Jurkat, Clone E6-1 (cell line): ENCODE data around the genes ACER1 and CD70.

- RRBS, result 79% methylated on average over 2 of the region's 14 CpGs
Measured at GRCh38 chr19:5915305-5915786, 1.3 kb downstream of the CAPS start.

- RRBS, result no CpG with 5 or more reads among the region's 10 CpGs
Measured at GRCh38 chr19:5926547-5927075, 12.6 kb downstream of the CAPS start.

- RRBS, result no CpG with 5 or more reads among the region's 7 CpGs
Measured at GRCh38 chr19:5985434-5985981, 7.6 kb upstream of the RANBP3 start.

DNA sequence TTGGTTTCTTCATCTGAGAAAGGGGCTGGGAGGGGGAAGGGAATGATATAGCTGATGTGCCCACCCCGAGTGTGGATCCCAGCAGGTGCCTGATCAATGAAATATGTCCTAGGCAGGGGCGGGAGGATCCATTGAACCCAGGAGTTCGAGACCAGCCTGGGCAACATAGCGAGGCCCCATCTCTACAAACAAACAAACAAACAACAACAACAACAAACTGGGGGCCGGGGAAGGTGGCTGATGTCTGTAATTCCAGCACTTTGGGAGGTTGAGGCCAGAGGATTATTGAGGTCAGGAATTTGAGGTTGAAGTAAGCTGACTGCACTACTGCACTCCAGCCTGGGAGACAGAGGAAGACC lies 48.5 kb downstream of the RFX2 start:
- RRBS, result no CpG with 5 or more reads among the region's 5 CpGs

DNA sequence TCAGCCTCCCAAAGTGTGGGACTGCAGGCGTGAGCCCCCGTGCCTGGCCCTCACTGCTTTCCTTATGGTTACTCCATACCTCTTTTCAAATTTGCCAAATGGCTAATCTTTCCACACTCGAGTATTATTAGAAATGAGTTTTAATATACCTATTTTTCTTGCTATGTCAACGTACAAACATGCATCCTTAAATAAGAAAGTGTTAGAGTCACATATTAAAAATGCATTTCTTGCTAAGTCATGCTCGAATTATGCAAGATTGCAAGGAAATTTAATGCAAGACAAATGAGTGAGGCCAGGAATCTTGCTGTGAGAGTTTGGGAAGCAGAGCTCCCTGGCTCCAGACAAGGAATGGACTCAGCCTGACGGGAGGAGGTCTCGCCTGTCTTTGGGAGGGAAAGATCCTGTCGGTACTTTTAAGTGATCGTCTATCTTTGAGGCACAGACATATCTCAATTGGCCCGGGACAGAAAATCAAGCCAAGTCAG lies 39.3 kb downstream of the RFX2 start:
- RRBS, result no CpG with 5 or more reads among the region's 10 CpGs

GRCh38 chr19:6099132-6100121 lies 10.9 kb downstream of the RFX2 start:
- RRBS, result no CpG with 5 or more reads among the region's 10 CpGs

- RRBS, result no CpG with 5 or more reads among the region's 52 CpGs
Measured at GRCh38 chr19:6108236-6109616, 1.6 kb downstream of the RFX2 start.

DNA sequence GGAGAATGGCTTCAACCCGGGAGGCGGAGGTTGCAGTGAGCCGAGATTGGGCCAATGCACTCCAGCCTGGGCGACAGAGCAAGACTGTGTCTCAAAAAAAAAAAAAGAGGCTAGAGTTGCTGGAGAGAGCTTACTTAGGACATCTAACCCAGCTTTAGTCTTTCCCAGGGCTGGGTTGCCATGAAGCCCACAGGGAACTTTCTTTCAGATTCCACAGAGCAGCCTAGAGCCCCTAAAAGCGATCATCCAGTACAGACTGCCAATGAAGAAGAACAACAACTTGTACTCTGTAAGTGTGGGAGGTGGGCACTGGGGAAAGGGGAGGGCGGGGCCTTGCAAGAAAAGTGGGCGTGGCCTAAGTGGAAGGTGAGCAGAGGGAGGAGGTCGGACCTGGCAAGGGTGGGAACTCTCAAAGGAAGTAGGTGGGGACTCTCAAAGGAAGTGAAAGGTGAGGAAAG lies 25.6 kb downstream of the ACSBG2 start:
- RRBS, result no CpG with 5 or more reads among the region's 8 CpGs

DNA sequence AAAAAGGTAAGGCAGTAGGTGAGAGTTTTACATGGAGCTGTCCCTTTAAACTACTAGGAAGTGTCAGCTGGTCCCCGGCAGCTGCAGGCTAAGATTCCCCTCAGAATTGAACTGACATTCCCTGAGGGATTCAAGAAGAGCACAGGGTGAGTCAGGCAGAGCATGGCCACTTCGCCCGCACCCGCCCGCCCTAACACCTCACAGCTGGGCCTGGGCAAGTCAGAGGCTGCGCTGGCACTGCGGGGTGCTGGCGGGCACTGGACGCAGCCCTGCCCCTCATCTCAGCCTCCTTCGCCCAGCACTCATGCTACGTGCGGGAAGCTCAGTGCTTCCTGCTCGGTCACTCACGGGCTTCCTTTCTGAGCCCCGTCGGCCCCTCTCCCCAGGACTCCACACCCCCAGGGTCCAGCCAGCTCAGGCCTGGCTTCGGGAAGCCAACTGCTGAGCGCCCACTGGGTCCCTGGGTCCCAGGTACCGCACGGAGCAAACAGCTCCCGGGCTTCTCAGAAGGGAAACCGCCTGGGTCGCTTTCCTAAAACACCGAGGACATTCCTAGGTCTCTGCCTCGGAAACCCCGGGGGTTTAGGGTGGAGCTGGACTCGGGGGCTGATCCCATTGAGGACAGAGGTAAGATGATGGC lies 56.8 kb downstream of the MLLT1 start:
- RRBS, result 98% methylated on average over 6 of the region's 27 CpGs

GRCh38 chr19:6232658-6233049 lies 47.1 kb downstream of the MLLT1 start:
- RRBS, result 90% methylated on average over 7 of the region's 10 CpGs

- RRBS, result 93% methylated on average over 4 of the region's 15 CpGs
Measured at GRCh38 chr19:6333463-6333853, at the start of gene ACER1. ACER1 (minus strand) TSS chr19:6333612.

- RRBS, result no CpG with 5 or more reads among the region's 25 CpGs
Measured at GRCh38 chr19:6373404-6373774, 795 bp downstream of the ALKBH7 start.

DNA sequence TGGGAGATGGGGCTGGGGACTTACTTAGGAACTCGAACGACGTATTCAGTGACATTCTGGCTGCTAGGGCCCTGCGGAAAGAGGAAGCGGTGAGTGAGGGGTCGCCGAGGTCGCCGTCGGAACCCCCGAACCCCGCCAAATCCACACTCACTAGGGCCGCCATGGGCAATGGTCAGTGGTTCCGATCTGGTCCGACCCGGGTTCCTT lies 228 bp downstream of the GTF2F1 start:
- RRBS, result no CpG with 5 or more reads among the region's 16 CpGs

GRCh38 chr19:6411599-6412058 lies 13.0 kb downstream of the KHSRP start:
- RRBS, result 88% methylated on average over 6 of the region's 20 CpGs

DNA sequence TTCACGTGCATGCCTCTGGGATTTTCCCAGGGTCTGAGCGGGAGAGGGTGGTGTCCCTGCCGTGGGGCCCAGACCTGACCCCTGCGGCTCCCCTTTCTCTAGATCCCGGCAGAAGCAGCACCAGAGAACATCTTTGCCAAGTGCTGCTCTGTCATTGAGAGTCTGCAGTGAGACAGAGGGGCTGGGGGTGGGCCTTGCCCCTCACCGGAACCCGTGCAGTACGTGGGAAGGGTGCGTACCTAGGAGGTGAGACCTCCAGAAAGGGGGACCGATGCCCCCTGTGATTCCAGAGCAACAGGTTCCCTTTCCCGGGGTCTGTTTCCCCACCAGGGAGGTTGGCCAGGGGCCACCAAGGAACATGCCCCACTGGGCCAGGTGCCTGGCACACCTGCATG lies 12.4 kb downstream of the KHSRP start:
- RRBS, result no CpG with 5 or more reads among the region's 11 CpGs

DNA sequence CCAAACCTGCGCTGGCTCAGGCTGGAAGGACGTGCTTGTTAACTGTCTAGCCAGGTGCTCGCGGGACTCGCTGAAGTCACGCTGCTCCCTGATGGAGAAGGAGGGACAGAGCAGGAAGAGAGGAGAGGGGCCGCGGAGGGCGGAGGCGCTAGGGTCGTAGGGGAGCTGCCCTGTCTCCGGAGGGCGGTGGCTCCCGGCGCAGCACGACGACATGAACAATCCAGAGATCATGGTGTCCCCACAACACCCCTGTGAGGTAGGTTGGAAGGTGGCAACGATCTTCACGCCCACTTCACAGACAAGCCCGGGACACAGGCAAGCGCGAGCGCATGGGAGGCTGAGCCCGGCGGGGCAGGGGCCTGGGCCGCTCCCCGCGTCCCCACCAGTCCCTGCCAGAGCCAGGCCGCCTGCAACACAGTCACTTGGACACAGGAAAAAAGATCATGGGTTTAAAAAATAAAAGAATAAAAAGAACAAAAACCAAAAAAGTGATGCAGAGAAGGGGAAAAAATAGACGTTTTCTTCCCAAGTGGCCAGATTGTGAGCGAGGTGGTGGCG lies 10.3 kb downstream of the KHSRP start:
- RRBS, result 95% methylated on average over 9 of the region's 32 CpGs

DNA sequence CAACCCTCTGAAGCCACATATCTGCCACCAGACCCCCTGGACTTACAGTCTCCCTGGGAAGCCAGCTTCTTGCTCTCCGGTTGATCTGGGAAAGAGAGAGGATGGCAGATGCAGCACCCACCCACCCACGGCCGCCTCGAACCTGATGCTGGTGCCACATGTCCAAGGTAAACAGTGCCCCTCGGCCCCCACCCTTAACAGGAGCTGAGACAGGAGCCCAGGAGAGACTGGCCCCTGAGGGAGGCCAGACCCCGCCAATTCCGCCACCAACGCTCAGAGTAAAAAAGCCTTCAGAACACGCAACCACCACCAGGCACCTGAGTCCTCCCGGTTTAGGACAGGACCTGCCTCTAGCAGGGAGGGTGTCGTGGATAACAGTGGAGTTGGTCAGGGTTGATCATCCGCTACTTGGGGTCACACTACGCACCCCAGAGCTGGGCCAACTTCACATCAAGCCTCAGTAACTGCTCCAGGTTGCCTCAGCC lies 3.0 kb downstream of the KHSRP start:
- RRBS, result no CpG with 5 or more reads among the region's 13 CpGs

DNA sequence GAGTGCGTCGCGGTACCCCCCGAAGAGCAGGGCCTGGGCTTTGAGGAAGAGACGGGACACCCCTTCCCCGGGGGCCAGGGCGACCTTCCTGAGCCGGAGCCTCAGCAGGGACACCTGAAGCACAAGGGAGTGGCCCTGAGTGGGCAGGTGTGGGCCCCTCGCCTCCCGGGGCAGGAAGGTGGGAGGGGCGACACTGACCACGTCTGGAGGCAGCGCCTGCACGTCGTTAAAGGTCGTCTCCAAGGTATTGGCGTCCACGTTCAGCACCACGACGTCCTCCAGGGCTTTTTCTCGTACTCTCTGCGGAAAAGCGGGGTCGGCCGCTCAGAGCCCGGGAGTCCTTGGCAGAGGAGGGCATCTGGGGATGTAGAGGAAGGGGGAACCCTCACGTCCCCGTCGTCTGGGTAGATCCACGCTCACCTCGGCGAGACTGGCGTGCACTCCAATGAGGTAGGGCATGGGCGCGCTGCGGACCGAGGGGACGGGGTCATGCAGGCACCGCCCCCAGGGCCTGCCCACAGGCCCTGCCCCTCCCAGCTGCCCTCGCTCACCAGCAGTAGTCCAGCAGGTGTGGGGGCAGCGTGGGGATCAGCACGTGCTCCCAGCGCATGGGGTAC lies 6.2 kb downstream of the DENND1C start:
- RRBS, result 95% methylated on average over 9 of the region's 43 CpGs

- RRBS, result 29% methylated on average over 7 of the region's 44 CpGs
Measured at GRCh38 chr19:6590591-6591421, at the start of gene CD70. CD70 (minus strand) TSS chr19:6591150.

DNA sequence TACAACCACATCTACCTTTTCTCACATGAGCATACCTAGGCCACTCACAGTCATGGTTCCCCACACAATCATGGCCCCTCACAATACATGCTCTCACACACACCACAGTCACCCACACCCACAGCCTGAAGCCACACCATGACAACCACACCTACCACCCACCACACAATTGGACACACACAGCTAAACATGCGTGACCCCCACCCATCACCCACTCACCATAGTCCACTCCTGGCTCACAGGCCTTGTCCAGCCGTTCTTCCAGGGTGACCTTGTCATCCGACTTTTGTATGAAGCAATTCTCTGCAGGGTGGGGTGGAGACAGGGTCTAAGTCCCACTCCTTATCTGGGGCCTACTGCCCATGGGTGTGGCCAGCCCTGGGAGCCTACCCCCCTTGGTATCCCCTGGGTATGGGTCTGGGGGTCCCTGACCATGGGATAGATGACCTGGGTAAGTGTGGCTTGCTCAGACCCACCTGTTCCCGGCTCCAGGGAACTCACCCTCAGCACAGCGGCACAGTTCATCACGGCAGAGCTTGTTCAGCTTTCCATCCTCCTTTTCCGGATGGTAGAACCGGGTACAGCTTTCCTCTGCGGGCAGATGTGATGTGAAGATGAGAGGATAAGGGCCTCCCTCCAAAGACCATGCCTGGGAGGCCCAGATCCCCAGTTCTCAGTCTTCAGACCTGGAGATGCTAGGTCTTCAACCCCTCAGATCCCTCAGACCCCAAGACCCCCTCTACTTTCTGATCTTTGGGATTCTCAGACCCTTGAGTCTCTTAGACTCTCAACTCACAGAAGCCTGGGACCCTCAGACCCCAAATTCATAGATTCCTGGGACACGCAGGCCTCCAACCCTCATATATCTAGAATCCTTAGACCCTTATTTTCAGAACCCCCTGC lies 9.2 kb upstream of the TNFSF14 start:
- RRBS, result 93% methylated on average over 3 of the region's 10 CpGs